Right atrium auricular region (tissue), 2 donors: ENCODE data around the gene OR7C2.

GRCh38 chr19:13978167-13979275 lies 26.2 kb downstream of the DCAF15 start:
- PRO-cap, result bidirectional peak, plus-strand start at chr19:13978616, minus-strand start at chr19:13978420; unidirectional peak, plus-strand start at chr19:13978993; unidirectional peak, minus-strand start at chr19:13979066; unidirectional peak, minus-strand start at chr19:13979081
- RAMPAGE, long total RNA, 2 experiments, result no peak in any of the 2 experiments

DNA sequence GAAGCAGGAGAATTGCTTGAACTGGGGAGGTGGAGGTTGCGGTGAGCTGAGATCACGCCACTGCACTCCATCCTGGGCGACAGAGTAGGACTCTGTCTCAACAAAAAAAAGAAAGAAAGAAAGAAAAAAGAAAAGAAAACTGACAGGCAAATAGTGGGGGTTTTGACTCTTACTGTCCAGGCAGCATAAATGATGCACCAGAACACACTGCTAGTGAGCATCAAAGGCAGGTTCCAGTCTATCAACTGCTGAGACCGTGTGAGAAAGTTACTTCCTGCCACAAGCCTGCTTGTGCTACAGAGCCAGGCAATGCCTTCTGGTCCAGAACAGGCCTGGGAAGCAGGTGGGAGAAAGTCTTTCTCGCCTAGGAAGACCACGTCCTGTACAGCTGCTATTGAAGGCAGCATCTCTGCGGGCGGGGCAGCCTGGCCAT lies 3.7 kb downstream of the RFX1 start:
- PRO-cap, result no peak
- RAMPAGE, long total RNA, 2 experiments, result no peak in any of the 2 experiments

- PRO-cap, result no peak
- RAMPAGE, long total RNA, 2 experiments, result no peak in any of the 2 experiments
Observed at GRCh38 chr19:14006068-14006181, 195 bp downstream of the RFX1 start.

DNA sequence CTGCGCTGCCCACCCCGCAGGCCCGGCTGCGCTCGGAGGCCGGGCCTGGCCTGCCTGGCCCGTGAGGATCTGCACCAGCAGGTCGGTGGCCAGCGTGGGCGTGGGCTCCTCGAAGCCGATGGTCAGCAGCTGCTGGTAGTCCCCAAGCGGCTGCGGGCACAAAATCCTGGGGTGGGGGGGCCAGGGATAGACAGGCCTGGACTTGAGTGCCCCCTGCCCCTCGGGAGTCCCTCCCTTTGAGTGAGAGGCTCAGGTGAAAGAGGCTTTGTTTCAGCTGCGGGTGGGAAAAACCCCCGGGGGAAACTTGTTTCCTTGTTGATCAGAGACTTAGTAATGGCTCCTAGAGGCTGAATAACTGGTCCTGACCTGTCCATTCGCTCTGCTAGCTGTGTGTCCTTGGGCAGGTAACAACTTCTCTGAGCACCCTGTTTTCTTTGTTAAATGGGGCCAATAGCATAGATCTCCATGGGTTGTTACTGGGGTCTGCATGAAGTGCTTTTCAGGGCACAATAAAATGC lies 3.7 kb downstream of the C19orf67 start:
- PRO-cap, result no peak
- RAMPAGE, long total RNA, 2 experiments, result no peak in any of the 2 experiments

- PRO-cap, result no peak
- RAMPAGE, long total RNA, 2 experiments, result no peak in any of the 2 experiments
Observed at GRCh38 chr19:14138408-14138996, 2.1 kb upstream of the ASF1B start.

- PRO-cap, result bidirectional peak, plus-strand start at chr19:14148355, minus-strand start at chr19:14148351
- RAMPAGE, long total RNA, 2 experiments, result no peak in any of the 2 experiments
Observed at GRCh38 chr19:14147886-14148833, 11.8 kb upstream of the ASF1B start.

DNA sequence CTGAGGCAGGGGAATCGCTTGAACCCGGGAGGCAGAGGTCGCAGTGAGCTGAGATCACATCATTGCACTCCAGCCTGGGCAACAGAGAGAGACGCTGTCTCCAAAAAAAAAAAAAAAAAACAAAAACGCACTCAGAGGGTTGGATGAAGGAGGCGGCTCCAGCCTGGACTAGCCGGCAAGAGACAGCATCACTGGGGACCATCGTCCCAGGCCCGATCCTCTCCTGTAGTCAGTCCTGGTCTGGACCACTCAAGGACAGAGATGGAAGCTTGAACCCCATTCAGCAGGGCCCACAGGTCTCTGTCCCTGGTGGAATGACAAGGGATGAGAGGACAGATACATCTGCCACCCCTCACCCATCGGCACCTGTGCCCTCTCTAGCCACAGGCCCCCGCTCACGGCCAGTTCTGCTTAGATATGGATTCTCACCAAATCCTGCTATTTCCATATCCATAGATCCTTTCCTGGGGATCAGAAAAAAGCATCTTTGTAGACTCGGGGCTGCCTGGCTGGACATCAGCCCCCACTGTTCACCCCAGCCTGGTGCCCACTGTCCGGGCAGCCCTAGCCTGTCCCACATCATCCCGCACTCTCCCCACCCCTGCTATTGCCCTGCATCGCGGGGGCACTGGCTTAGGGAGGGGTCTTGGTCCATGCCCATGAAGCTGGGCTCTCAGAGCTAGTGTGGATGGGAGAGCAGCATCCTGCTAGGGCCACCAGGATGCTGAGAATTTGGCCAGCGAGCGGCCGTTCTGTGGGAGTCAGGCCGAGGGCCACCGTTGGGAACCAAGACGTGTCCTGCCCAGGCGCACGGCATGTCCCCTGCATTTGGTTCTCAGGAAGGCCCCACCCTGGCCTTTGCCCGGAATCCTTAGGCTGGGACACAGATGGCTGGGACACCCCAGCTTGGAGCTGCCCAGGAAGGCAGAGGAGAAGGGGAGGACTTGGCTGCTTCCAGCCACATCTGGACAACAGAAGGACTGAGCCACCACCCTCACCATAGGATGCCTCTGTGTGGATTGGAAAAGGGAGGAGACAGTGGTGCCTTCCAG lies 14.3 kb downstream of the ADGRE5 start:
- PRO-cap, result no peak
- RAMPAGE, long total RNA, 2 experiments, result no peak in any of the 2 experiments

DNA sequence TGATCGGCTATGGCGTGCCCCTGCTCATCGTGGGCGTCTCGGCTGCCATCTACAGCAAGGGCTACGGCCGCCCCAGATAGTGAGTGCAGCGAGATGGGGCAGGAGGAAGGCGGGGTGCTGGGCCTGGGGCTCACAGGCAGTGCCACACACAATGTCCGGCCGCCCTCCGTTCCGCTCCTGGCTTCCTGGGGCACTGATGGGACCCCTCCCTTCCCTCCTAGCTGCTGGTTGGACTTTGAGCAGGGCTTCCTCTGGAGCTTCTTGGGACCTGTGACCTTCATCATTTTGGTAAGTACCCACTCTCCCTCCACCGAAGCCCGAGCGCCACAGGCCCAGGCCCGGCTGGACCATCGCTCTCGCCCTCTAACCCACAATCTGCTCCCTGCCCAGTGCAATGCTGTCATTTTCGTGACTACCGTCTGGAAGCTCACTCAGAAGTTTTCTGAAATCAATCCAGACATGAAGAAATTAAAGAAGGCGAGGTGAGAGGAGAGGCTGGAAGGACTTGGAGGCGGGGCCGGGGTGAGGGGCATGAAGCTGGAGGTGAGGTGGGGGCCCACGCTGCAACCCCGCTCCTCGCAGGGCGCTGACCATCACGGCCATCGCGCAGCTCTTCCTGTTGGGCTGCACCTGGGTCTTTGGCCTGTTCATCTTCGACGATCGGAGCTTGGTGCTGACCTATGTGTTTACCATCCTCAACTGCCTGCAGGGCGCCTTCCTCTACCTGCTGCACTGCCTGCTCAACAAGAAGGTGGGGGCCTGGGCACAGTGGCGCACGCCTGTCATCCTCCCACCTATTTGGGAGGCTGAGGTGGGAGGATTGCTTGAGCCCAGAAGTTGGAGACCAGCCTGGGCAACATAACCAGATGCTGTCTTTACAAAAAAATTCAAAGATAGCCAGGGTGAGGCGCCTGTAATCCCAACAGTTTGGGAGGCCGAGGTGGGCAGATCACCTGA lies 12.4 kb downstream of the DDX39A start:
- PRO-cap, result no peak
- RAMPAGE, long total RNA, 2 experiments, result no peak in any of the 2 experiments

DNA sequence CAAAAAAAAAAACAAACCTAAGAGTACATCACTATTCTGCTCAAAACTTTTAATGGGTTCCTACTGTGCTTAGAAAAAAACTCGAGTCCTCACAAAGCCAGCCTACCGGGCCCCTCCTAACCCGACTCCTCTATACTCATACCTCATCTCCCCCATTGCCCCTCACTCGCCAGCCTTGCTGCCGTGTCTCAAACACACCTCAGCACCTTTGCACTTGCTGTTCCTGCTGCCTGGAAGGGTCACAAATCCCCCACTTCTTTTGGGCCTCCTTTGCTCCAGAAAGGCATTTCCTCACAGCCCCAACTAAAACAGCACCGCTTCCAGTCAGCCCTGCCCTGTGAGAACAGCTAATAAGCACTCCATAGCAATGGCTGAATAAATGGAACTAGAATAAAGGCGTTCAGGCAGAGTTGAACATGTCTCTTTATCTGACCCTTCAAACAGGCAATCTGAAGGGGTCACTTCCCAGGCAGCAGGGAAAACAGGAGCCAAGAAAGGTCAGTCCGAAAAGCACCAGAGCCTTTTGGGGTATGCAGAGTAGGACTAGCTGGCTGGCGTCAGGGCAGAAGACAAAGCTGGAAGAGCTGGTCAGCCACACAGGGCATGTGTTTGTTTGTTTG lies 3.0 kb downstream of the DDX39A start:
- PRO-cap, result no peak
- RAMPAGE, long total RNA, 2 experiments, result no peak in any of the 2 experiments

DNA sequence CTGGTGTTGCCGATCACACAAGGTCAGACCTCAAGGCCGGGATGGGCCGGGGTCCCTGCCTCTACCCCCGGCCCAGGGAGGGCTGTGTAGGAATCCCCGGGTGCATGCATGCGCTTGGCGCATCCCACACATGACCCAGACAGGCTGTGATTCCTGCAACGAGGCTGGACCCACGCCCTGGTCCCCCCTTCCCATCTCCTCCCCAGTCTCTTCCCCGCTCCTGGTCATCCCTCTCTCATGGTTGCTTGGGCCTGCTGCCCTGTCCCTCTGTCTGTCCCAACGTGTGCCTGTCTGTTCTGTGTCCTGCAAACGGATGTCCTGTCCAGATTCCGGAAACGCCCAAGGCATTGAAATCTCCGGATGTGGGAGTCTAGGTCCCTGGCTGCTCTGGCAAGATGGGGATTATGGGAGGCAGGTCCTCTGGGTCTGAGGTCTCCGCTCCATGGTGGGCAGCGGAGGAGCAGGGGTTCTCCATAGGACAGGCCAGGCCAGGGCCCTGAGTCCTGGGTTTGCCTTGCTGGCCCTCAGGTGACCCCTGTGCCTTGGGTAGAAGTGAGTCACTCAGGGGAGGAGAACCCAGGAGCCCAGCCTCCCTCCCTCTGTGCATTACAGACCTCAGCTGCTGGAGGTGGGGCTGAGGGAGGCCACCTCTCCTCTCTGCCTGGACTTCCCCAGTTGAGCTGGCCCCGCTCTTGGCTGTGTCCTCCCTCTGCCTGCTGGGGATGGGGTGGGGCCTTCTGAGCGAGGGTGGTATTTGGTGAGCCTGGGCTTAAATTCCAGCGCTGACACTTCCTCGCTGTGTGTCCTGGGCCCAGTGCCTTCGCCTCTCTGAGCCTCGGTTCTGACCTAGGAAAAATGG lies 1.8 kb downstream of the PKN1 start:
- PRO-cap, result bidirectional peak, plus-strand start at position 405 of the sequence, minus-strand start at position 269 of the sequence
- RAMPAGE, long total RNA, 2 experiments, result no peak in any of the 2 experiments

DNA sequence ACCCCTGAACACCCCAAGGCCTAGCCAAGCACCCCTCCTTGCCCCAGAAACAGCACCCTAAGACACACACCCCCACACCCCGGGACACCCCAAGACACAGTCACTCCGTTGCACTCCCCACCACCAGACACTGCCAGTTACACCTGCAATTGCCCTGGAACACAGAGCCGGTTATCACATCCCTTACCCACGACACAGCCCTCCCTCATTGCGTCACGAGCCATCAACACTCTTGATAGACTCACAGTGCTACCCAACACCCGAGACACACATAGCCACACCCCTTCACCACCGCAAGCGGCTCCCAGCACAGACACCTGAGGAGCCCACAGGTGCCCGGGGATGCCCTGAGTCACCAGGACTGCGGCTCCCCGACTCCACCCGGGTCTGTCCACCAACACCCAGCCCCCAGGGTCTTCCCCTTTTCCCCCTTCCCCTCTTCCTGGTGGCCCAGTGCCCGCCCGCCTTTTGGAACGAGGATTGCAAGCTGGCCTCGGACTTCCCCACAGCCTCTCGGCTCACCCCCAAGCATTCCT lies 1.5 kb upstream of the PTGER1 start:
- PRO-cap, result no peak
- RAMPAGE, long total RNA, 2 experiments, result no peak in any of the 2 experiments

GRCh38 chr19:14743148-14743985 lies 35.0 kb downstream of the ADGRE2 start:
- PRO-cap, result no peak
- RAMPAGE, long total RNA, 2 experiments, result no peak in any of the 2 experiments

DNA sequence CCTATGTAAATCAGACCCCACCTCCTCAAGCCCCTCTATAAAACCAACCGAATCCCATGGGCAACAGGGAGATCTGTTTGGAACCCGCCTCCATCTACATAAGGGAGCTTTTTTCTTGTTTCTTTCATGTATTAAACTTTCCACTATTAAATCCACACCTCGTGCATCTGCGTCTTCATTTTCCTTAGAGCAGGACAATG lies 2.6 kb upstream of the OR7A5 start:
- PRO-cap, result no peak
- RAMPAGE, long total RNA, 2 experiments, result no peak in any of the 2 experiments

DNA sequence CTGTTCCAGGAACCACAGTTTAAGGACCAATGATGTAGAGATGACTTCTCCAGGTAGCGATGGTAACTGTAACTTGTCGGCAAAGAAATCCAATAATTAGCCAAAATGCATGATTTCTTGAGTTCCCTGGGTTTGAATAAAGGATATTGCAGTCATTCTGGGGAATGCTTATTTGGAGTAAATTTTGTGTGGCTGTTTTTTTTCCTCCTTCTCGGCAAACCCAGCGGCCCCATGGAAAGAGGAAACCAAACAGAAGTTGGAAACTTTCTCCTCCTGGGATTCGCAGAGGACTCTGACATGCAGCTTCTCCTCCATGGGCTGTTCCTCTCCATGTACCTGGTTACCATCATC lies at the start of gene OR7C2:
TSS of gene OR7C2 (plus strand) at position 232 of the 351 bp plus-strand sequence.
- PRO-cap, result no peak
- RAMPAGE, long total RNA, 2 experiments, result no peak in any of the 2 experiments

DNA sequence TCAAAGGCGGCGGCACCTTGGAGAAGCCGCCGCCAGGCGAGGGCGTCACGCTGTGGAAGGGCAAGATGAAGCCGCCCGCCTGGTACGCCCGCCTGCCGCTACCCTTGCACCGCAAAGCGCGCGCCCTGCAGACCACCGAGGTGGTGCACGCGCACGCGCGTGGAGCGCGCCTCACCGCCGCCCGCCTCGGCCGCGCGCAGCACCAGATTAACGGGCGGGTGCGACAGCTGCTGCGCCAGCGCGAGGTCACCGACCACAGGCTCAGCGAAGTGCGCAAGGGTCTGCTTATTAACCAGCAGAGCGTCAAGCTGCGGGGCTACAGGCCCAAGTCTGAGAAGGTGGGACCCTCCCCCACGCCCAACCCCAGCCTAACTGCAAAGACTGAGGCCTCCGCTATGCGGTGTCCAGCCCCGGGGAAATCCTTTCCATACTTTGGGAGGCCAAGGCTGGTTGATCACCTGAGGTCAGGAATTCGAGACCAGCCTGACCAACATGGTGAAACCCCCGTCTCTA lies 588 bp downstream of the CCDC105 start:
- PRO-cap, result no peak
- RAMPAGE, long total RNA, 2 experiments, result no peak in any of the 2 experiments

- PRO-cap, result no peak
- RAMPAGE, long total RNA, 2 experiments, result no peak in any of the 2 experiments
Observed at GRCh38 chr19:15225563-15226347, 6.5 kb downstream of the EPHX3 start.

DNA sequence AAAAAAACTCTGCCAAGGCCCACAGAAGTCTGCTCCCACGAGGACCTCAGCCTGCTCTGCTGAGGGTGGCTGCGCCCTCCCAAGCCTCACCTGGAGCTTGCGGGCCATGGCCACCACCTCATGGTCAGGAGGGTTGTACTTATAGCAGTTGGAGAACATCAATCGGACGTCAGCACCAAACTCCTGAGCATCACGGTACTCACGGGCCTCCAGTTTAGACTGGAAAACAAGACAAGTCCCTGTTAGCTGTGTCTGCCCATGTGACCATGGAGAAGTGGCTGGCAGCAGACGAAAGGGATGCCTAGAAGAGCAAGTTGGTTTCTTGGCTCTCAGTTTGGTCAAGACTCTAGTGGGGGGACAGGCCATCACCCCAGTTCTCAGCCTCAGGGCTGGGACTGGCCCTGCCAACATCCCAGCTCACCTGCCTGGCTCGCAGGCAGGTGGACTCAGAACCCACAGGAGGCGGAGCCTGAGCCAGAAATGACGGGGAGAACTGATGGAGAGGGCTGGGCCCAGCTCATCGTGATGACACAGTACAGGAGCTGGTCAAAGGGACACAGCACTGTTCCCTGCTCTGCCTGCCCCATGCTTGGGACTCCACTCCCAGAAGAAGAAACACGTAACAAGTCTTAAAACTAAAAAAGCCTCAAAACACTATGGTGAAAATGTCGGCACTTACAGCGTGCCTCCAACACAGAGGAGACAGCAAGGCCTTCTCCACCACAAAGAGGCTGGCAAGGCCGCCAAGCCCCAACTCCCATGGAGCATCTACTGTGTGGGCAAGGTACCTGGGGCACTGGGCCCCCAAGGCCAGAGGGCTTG lies 31.3 kb upstream of the EPHX3 start:
- PRO-cap, result no peak
- RAMPAGE, long total RNA, 2 experiments, result no peak in any of the 2 experiments

GRCh38 chr19:15271205-15271806 lies 39.1 kb upstream of the EPHX3 start:
- PRO-cap, result no peak
- RAMPAGE, long total RNA, 2 experiments, result no peak in any of the 2 experiments

DNA sequence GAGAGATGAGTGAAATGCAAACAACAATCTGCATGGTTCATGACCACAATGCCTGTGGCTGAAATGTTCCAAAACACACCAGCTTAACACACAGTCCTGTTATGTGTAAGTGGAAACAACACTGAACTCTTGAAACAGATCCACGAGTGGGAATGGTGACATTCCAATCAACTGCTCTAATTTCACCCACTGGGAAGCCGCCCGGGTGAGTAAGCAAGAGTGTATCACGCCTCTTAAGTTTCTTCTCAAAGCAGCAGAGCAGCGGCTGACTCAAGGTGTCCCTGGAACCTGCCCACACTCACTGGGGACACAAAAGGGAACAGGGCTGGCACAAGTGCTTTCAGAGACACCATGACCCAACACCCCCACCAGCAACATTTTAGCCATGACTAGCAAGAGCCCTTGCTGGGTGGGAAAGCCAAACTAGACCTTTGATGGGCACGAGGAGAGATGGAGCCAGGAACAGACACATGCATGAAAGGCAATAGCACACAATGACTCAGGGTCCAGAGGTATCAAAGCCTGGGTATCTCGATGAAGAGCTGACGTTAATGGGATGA lies 48.7 kb downstream of the BRD4 start:
- PRO-cap, result no peak
- RAMPAGE, long total RNA, 2 experiments, result no peak in any of the 2 experiments

GRCh38 chr19:15380278-15380737 lies 721 bp upstream of the AKAP8 start:
- PRO-cap, result unidirectional peak, minus-strand start at chr19:15380394
- RAMPAGE, long total RNA, 2 experiments, result no peak in any of the 2 experiments